Ovary (tissue), 7 donors: Measurements from ENCODE around the genes POU2AF1, BTG4 and PPP2R1B.

GRCh38 chr11:110579539-110580340, 132.5 kb downstream of the ARHGAP20 start:
- PRO-cap, 7 experiments: no peak in any of the 7 experiments
- RAMPAGE, long total RNA, 2 experiments: no peak in any of the 2 experiments

- PRO-cap, 7 experiments: peak in 2 of 7 experiments; most common plus-strand start chr11:110947602 (in 2)
- RAMPAGE, long total RNA, 2 experiments: no peak in any of the 2 experiments
Observed at GRCh38 chr11:110947313-110947875, 235.2 kb upstream of the ARHGAP20 start.

GRCh38 chr11:111299493-111300198, 1.3 kb downstream of the POU2AF3 start:
- PRO-cap, 7 experiments: peak in 7 of 7 experiments; most common plus-strand start chr11:111299754 (in 4); most common minus-strand start chr11:111299687 (in 7)
- RAMPAGE, long total RNA, 2 experiments: start-site peak on the minus strand in 1 of 2 experiments, at chr11:111299675-111299699 at its widest, 28 reads per replicate

DNA sequence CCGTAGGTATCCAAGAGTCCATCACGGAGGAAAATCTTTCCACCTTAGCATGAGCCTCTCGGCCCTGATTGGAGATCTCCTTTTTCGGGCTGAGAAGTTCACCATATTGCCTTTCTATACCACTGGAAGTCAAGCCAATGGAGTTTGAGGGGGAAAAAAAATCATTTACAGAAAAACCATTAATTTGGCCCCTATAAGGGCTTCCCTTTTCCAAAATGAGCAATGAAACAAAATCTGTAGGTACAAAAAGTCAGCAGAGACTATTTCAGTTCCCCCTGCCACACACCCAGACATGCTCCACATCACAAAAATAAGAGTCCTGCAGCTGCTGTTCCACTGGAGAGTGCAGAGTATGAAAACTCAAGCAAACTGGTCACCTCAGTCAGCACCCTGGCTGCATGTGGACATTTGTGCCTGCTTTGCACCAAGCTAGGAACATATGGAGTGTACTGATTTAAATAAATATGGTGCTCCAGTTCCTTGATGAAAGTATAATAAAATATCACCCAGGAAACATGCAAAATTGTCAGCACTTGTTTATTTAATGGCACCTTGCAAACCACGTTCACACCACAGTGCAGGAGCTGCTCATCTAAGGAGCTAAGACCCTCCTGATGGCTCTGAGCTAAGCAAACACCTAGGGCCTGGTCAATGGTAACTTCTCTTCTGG, 15.1 kb downstream of the POU2AF1 start:
- PRO-cap, 7 experiments: no peak in any of the 7 experiments
- RAMPAGE, long total RNA, 2 experiments: no peak in any of the 2 experiments

GRCh38 chr11:111379079-111379607, at the start of gene POU2AF1:
POU2AF1 (minus strand) TSS chr11:111379275.
- PRO-cap, 7 experiments: no peak in any of the 7 experiments
- RAMPAGE, long total RNA, 2 experiments: no peak in any of the 2 experiments

DNA sequence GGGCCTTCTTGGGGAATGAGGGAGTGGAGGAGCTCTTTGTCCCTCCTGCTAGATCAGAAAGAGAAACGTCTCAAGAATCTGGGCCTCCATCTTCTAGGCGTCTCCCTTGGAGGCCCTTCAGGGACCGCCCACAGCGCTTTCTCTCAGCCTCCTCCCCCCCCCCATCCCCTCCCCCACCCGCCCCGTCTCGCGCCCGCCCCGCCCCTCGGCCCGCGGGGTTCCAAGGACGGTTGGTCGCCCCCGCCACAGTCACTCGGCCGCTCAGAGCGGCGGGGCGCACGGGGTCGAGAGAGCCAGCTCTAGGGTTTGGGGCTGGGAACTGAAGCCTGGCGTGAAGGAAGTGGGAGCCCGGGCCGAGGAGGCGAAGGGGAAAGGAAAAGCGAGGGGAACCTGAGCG, at the start of gene BTG4:
BTG4 (minus strand) TSS at position 154 of the 397 bp plus-strand sequence.
- PRO-cap, 7 experiments: peak in 2 of 7 experiments; most common plus-strand start position 252 of the sequence (in 2)
- RAMPAGE, long total RNA, 2 experiments: no peak in any of the 2 experiments

DNA sequence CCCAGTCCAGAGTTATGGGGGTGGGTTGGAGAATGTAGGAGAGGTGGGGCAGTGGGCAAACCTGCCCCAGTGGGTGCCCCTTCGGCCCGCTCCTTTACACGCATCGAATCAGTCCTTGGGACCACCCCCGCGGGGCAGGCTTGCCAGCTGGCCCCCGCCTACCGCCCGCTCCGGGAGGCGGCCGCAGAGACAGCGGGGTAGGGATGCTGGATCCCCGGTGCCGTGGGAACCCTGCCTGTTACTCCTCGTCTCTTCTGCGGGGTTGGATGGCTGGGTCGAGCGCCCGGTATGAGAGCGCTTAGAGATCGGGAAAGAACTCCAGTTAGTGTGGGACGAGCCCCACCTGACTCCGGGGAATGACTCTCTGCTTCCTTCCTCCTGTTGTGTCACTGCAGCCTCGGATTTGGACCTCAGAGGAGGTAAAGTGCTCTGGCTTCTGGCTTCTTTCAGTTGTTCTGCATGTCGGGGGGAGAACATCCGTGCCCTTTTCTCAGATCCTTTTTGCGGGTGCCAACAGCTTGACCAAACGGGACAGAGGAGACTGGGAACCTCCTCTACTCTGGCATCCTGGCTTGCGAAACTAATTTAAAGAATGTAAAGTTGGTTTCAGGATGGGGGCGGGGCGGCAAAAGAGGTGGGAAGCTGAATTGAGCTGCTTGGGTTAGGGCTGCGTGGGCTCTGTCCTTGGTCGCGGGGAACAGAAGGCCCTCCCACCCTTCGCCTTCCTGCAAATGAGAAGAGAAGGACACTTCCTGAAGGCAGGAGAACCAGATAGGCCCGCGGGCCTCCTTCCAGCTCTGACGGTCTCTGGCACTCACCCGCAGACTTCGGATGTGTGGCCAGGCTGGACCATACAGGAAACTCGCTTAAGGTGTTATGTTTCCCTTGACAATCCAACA, 896 bp downstream of the LAYN start:
- PRO-cap, 7 experiments: peak in 7 of 7 experiments; most common plus-strand start position 386 of the sequence (in 6); most common minus-strand start position 358 of the sequence (in 6)
- RAMPAGE, long total RNA, 2 experiments: no peak in any of the 2 experiments

GRCh38 chr11:111601703-111602368, 413 bp upstream of the SIK2 start:
- PRO-cap, 7 experiments: peak in 7 of 7 experiments; most common plus-strand start chr11:111602068 (in 2); most common minus-strand start chr11:111602319 (in 5)
- RAMPAGE, long total RNA, 2 experiments: no peak in any of the 2 experiments

DNA sequence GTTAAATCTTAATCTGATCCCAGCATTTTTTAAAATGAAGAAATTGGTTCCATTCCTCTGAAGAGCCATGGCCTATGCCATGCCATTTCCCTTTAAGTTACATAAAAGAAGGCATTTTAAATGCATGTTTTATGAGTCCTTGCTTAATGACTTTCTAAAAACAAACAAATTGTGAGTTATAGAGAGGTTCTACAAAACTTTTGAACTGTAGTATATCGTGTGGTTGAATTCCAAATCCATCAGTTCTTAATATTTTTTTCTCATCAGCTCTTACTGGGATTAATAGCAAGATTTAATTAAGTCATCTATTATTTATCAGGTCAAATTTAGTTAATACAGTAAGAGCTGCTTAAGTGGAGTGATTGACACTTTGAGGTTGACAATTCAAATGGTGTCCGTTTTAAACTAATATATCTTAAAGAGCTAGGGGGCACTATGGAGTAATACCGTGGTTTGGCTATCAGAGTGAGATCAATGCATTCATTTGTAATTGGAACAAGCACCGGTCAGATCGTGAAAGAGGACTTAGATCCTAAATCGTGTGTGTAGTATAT, 2.0 kb downstream of the SIK2 start:
- PRO-cap, 7 experiments: peak in 2 of 7 experiments; most common plus-strand start position 479 of the sequence (in 2)
- RAMPAGE, long total RNA, 2 experiments: no peak in any of the 2 experiments

DNA sequence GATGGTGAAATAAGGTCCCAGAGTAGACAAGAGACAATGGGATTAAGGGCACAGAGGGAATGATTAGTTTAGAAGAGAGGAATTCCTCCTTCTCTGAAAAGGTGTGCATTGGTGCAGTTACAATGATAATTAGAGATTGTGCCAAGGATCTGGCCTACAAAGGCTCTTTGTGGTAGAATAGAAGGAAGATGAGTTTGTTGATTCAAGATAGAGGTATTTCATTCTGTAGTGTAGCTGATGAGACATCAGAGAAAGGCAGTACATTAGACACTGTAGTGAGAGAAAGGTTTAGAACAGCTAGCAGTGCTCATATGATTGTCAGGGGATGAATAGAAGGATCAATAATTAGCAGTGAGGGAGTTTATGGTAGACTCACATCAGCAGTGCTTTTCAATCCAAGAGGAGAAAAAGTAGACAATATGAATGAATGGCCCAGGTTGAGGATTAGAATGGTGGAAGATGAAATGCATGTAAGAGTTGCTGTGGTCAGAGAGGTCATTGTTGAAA, 28.8 kb downstream of the SIK2 start:
- PRO-cap, 7 experiments: no peak in any of the 7 experiments
- RAMPAGE, long total RNA, 2 experiments: no peak in any of the 2 experiments

GRCh38 chr11:111745307-111745902, 20.8 kb downstream of the PPP2R1B start:
- PRO-cap, 7 experiments: peak in 2 of 7 experiments; most common plus-strand start chr11:111745608 (in 1); most common minus-strand start chr11:111745484 (in 1)
- RAMPAGE, long total RNA, 2 experiments: no peak in any of the 2 experiments

GRCh38 chr11:111766238-111767084, at the start of gene PPP2R1B:
PPP2R1B (minus strand) TSS chr11:111766389.
- PRO-cap, 7 experiments: peak in 7 of 7 experiments; most common plus-strand start chr11:111766817 (in 7); most common minus-strand start chr11:111766368 (in 7)
- RAMPAGE, long total RNA, 2 experiments: start-site peak on the plus strand in 1 of 2 experiments, at chr11:111766422-111766426 at its widest, 5 reads per replicate; start-site peak on the minus strand in 2 of 2 experiments, at chr11:111766365-111766882 at its widest, 11 to 161 reads per replicate

GRCh38 chr11:111845071-111846093, 26.0 kb downstream of the ALG9 start:
- PRO-cap, 7 experiments: no peak in any of the 7 experiments
- RAMPAGE, long total RNA, 2 experiments: no peak in any of the 2 experiments

GRCh38 chr11:112019046-112020157, 5.8 kb upstream of the DLAT start:
- PRO-cap, 7 experiments: no peak in any of the 7 experiments
- RAMPAGE, long total RNA, 2 experiments: no peak in any of the 2 experiments

DNA sequence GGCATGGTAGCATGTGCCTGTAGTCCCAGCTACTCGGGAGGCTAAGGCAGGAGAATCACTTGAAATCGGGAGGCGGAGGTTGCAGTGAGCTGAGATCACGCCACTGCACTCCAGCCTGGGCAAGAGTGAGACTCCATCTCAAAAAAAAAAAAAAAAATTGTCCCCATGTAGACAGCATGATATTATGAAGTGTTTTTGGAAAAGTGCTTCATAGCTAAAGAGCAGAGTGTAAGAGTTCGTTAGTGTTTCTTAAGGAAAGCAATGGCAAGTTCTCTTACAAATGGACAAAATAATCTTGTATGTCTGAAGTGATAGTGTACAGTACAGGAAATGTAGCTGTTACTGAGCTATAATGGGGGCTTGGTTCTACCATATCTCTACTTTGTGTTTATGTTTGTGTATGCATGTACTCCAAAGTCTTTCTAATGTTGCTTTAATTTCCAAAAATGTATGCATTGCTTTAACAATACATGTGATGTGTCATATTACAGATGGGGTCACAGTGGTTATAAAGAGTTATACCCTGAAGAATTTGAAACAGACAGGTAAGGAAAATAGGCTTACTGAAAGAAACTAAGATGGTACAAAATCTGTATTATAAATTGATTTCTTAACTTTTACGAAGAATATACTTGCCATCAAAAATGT, 4.9 kb downstream of the TIMM8B start:
- PRO-cap, 7 experiments: no peak in any of the 7 experiments
- RAMPAGE, long total RNA, 2 experiments: no peak in any of the 2 experiments

DNA sequence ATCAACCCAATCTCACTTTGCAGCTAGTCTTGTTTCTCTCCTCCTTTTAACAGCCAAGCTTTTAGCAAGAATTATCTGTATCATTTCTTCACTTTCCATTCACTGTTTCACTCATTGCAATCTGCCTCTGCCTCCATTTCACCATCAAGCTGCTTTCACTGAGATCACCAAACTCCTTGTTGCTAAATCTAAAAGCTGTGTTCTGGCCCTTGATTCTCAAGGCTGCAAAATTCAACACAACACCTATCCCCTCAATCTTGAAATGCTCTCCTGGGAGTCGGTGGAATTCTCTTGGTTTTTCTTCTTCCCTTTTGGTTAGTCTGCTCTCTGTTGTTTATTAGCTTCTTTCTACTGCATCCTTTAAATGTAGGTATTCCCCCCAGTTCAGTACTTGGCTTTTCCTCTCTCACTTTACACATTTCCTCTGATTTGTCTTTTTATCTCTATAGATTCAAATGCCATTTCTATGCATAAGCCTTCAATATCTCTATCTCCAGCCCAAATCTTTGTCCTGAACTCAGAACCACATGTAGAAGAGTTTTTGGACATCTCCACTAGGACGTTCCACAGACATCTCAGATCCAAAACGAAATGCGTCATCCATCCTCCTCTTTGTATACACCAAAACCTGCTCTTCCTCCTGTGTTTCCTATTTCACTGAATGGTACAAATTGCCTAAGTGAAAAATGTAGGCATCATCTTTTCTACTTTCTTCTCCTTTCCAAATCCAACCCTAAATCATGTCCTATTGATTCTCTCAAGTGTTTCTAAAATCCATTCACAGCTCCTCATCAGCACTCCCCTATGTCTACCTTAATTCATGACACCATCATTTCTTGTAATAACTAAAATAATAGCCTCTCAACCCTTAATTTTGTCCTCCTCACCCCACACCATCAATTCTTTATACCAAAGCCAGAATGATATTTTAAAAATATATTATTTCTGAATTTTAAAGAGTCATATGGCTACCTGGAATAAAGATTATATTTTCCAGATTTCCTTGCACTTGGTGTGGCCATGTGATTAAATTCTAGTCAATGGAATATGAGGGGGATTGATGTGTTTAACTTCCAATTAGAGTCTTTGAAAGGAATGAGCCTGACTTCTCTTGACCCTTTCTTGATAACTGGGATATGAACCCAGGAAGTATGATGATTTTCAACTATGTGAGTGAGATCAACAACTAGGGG, 12.0 kb downstream of the IL18 start:
- PRO-cap, 7 experiments: no peak in any of the 7 experiments
- RAMPAGE, long total RNA, 2 experiments: no peak in any of the 2 experiments

DNA sequence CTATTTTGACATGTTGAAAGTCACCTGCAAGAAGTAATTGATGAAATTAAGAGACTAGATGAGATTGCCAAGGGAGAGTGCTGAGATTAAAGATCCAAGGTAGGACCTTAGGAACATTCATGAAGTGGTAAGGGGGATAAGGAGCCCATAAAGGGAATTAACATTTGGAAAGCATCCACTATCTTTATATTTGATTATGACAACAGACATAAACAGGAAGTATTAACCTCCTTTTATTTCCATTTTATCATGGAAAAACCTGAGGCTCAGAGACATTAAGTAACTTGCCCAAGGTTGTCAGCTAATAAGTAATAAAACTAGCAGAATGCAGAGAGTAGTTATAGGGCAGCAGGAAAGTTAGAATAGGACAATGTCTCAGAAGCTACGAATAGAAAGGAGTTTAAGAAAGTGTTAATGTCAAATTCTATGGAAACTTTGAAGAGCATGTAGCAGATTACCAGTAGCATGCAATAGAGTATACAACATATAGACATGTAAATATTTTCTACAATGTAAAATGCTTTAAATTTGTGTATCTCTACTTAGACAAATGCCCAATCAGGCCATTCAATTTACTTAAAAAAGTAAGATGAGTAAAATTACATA, 1.3 kb downstream of the BCO2 start:
- PRO-cap, 7 experiments: no peak in any of the 7 experiments
- RAMPAGE, long total RNA, 2 experiments: no peak in any of the 2 experiments

DNA sequence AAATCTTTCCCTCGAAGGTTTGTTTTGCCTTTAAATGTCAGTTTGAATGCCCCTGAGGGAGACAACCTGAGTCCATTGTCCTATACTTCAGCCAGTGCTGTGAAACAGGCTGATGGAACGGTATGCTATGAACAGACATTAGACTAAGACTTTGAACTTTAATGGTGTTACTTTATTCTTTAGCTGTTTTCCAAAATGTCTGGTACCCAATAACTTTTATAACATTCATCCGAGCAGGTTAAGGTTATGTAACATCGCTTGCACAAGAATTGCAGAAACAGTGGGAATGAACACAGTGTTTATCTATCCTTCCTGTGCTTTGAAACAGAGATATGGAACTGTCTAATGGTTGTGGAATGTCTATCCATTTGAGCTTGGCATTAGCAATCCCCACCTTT, 12.5 kb upstream of the PTS start:
- PRO-cap, 7 experiments: no peak in any of the 7 experiments
- RAMPAGE, long total RNA, 2 experiments: no peak in any of the 2 experiments

GRCh38 chr11:112225684-112226221, 475 bp upstream of the PTS start:
- PRO-cap, 7 experiments: peak in 3 of 7 experiments; most common plus-strand start chr11:112226059 (in 2); most common minus-strand start chr11:112225962 (in 1)
- RAMPAGE, long total RNA, 2 experiments: no peak in any of the 2 experiments

DNA sequence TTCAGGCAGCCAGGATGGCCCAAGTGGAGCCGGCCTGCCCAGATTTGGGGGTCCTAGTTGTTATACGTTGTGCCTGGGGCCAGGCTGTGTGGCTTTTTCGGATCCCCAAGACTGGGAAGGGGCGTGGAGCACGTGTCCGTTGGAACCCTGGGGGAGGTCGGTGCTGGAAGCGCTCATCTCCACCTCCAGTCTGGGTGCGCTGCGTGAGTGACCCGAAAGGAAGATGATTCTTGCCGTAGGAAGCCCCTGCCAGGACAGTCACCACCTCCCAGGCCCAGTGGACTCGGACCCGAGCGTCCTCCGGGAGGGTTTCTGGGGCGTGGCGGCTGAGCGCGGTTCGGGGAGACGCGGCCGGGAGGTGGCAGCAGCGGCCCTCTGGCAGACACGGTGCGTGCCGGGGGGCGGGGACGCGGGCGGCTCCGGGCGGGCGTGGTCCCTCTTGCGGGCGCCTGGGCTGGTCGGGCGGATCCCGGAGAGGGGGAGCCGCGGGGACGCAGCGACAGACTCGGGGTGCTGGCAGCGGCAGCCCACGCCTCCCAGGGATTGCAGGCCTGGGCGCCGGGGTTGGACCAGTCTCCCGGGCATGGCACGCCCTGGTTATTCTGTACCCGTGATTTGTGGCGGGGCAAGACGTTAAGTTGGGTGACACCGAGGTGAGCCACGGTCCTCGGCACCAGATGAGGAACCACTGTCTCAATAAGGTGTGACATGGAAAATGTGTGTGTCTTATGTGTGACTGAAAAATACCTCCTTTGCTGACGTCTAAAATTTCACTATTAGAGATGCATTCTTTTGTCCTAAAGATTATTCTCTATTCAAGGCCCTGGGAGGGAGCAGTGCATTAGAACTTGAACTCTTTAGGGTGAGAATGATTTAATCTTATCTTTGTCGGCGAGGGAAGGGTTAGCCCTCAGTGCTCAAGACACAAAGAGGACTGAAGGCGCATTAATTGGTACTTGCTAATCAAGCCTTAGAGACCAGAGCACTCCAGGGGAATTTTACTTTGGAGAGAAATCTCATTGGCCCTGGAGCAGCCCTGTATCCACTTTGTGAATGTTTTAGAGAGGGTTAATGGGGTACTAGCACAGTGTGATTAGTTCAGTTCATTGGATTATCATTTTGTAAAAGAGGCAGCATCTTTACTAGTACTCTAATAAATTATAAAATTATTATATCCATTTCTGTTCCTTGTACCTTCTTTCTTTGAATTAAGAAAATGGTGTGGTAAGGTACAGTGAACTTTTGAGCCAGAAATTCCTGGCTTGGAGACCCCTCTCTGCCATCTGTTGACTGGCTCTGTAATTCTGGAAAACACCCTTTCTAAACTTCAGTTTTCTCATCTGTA, 29.6 kb upstream of the PLET1 start:
- PRO-cap, 7 experiments: peak in 7 of 7 experiments; most common plus-strand start position 465 of the sequence (in 3); most common minus-strand start position 314 of the sequence (in 4)
- RAMPAGE, long total RNA, 2 experiments: no peak in any of the 2 experiments